MCF 10A (cell line): ENCODE measurements around a stretch of chr20.

DNA sequence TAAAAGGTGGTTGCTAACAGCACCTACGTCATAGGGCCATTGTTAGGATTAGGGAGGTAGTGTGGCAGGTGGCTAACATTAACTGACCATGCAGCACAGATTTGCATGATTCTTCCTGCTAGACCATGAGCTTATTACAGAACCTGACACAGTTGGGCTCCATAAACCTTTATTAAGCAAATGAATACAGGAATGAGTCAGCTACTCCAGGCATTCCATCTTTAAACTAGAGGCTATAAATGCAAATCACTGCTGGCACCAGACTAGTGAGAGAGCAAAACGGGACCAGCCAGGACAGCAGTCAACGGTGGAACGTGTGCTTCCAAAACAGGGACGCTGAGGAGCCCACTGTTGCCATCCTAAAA is 440.1 kb downstream of the PTPRT start:
- PRO-cap, result no peak
- RRBS, result no CpG with 5 or more reads among the region's 5 CpGs

DNA sequence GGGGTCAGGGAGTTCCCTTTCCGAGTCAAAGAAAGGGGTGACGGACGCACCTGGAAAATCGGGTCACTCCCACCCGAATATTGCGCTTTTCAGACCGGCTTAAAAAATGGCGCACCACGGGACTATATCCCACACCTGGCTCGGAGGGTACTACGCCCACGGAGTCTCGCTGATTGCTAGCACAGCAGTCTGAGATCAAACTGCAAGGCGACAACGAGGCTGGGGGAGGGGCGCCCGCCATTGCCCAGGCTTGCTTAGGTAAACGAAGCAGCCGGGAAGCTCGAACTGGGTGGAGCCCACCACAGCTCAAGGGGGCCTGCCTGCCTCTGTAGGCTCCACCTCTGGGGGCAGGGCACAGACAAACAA is 87.9 kb upstream of the GTSF1L start:
- PRO-cap, result no peak
- RRBS, result no CpG with 5 or more reads among the region's 20 CpGs

- PRO-cap, result no peak
- RRBS, result no CpG with 5 or more reads among the region's 5 CpGs
These were observed 6.8 kb downstream of the TOX2 start for GRCh38 chr20:43921386-43921907.

GRCh38 chr20:44069737-44070090 is 117.3 kb downstream of the JPH2 start:
- PRO-cap, result no peak
- RRBS, result no CpG with 5 or more reads among the region's 7 CpGs

DNA sequence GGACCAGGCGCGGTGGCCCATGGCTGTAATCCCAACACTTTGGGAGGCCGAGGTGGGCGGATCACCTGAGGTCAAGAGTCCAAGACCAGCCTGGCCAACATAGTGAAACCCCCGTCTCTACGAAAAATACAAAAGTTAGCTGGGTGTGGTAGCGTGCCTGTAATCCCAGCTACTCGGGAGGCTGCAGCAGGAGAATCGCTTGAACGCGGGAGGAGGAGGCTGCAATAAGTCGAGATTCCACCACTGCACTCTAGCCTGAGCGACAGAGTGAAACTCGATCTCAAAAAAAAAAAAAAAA is 41.7 kb downstream of the JPH2 start:
- PRO-cap, result no peak
- RRBS, result no CpG with 5 or more reads among the region's 14 CpGs

DNA sequence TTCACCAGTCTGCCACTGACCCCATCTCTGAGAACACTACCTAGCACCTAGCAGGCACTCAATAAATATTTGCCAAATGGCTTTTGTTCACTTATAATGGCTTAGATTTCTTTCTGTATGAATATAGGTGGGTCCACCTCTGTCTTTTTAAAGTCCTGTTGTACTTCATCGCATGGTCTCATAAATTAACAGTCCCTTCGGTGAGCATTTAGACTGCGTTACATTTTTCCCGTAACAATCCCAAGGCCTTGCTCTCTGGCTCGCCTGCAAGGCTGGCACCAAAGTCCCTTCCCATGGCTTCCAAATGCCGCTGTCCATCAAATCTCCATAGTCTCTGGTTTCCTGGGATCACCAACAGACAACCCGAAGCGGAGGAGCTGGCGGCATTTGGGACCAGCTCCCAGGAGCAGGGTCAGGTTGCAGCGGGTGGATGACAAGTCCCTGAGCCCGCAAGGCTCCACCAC is 11.8 kb downstream of the JPH2 start:
- PRO-cap, result no peak
- RRBS, result no CpG with 5 or more reads among the region's 11 CpGs

DNA sequence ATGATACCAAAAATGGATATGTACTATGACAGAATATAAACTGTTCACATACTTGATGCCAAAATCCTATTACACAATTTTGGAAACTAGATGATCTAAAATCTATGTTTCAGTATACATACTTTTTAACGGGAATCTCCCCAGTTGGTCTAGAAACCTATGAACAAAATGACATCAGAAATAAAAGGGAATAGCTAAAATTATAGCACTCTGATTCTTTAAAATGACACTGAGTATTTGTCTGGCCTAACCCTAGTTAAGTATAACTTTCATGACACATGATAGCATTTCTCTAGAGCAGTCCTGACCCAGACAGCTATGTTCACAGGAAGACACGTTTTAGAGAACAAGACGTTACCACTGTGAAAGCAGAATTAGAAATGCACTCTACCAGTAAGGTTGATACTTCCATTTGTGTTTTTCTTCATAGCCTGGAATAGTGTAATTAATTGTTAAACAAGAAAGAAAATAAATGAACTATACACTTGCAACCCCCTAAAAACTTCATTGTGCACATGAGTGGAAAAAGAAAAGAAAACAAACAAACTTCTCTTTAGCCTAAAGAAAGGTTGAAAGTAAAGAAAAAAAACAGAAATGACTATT is 3.3 kb downstream of the OSER1 start:
- PRO-cap, result bidirectional peak, plus-strand start at position 287 of the sequence, minus-strand start at position 231 of the sequence
- RRBS, result no CpG with 5 or more reads among the region's 3 CpGs

DNA sequence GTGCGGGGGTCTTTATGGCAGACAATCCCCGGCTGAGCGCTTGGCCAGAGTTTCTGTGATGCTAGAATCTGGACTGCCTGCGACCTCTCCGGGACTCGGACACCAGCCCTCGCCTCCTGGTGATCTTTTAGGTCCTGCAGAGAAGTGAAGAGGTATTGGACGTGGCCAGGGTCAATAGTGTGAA is 526 bp upstream of the OSER1 start:
- PRO-cap, result no peak
- RRBS, result 2% methylated on average over 4 of the region's 8 CpGs

GRCh38 chr20:44406510-44407174 is 51.1 kb downstream of the HNF4A start:
- PRO-cap, result no peak
- RRBS, result no CpG with 5 or more reads among the region's 9 CpGs

DNA sequence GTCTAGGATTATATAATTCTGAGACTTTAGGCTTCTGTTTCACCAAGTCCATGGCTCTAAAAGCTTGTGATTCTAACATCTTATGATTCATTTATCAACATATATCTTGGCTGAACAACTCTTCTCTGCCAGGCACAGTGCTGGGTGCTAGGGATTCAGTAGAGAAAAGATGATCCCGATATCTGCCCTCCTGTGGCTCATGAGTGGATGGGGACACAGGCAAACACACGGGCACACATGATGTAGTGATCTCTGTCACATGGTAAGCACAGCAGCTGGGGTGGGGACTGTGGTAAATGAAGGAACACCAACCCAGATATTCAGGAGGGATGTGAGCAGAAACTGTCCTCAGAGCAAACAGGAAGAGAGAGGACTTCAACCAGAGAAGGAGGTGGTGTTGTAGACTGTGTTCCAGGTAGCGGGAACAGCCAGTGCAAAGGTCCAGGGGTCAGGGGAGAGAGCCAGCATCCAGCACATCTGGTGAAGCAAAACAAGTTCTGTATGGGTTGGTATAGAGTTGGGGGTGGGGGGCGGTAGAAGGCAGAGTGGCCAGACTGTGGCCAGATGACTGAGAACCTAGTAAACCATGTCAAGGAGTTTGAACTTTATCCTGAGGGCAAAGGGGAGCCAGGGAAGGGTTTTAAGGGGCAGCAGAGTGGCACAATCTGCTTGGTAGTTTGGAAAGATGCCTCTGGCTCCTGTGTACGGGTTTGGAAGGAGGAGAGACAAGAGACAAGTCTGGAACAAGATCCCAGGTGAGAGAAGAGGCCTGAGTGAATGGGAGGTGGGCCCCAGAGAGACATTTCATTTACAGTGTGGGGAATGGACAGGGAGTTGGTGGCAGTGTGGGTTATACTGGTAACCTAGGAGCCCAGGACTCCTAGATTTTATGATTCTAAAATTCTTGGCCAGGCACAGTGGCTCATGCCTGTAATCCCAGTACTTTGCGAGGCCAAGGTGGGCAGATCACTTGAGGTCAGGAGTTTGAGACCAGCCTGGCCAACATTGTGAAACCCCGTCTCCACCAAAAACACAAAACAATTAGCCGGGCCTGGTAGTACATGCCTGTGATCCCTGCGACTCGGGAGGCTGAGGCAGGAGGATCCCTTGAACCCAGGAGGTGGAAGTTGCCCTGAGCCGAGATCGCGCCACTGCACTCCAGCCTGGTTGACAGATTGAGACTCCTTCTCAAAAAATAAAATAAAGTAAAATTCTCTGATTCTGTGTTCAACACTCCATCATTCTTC is 27.7 kb upstream of the TTPAL start:
- PRO-cap, result no peak
- RRBS, result no CpG with 5 or more reads among the region's 13 CpGs

DNA sequence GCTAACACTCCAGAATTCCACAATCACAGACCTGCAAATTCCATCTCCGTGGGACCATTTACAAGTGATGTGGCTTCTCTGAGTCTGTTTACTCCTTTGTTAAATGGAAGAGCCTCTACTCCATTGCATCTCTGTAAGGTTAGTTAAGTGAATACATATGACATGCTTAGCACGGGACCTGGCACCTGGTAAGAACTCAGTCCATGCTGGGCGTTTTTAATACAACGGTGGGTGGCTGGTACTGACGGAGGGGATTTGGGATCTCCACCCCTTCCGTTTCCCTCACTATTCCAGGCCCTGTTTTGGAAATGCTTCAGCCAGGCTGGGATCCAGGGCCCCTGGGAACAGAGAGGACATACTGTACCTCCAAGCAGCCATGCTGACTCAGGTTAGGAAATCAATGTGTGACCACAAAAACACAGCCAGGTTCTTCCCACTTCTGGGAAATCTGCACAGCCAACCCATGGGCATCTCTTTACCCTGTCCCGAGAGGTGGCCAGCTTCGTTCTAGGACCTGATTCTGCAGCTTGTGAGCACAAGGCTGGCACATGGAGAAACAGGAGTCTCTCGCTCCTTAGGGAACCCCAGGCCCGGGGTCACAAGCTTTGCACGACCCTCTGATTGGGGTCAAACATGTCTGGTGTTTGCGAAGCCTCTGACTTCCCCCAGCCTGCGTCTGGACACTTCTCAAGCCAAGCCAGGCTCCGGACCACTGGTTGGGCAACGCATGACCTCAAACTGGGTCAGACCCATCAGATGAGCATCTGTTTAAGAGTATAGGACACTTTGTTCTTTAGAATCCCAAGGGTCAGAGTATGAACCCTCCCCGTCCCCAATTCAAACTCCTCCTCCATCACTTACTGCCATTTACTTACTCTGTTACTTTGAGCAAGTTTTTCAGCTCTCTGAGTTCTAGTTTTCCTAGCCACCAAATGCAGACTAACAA is 8.3 kb upstream of the TTPAL start:
- PRO-cap, result no peak
- RRBS, result no CpG with 5 or more reads among the region's 16 CpGs

DNA sequence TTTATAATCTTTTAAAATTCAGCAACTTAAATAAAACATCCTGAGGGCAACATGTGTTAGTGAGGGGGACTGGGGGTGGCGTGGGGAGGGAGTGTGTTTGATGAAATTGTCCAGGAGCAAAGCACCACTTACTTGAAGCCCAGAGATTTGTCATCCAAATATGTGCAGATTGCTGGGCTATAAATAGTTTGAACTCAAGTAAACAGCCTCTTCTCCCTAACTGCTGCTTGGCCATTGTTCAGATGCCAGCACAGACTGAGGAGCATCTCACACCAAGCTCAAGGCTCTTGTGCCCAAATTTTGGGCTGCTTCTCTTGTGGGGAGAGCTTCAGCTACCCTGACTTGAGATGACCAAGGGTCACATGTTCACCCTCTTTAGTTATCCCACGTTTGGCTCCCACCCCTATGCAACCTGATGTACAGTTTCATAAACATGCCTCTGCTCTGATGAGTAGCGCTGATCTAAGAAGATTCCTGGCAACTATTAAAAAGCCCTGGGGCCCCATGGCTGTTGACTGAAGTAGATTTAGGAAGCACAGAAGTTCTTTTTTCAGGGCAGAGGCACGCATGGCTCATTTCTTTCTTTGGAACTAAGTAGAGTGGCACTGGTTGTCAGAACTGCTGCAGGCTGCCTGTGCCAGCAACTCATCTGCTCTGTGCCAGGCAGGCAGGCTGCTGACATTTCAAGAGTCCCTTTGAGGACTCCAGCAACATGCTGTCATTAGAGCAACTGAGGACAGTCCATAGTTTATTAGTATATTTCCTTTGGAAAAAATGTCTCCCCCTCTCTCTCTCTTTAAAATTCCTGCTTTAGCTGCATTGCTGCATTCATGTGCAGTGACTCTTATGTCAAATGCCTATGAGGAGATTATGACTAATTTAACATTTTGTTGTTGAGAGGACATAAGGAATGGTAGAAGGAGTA is 9.6 kb upstream of the PKIG start:
- PRO-cap, result bidirectional peak, plus-strand start at position 234 of the sequence, minus-strand start at position 71 of the sequence
- RRBS, result no CpG with 5 or more reads among the region's 4 CpGs

GRCh38 chr20:44585994-44586856 is 3.8 kb downstream of the PKIG start:
- PRO-cap, result no peak
- RRBS, result no CpG with 5 or more reads among the region's 5 CpGs

DNA sequence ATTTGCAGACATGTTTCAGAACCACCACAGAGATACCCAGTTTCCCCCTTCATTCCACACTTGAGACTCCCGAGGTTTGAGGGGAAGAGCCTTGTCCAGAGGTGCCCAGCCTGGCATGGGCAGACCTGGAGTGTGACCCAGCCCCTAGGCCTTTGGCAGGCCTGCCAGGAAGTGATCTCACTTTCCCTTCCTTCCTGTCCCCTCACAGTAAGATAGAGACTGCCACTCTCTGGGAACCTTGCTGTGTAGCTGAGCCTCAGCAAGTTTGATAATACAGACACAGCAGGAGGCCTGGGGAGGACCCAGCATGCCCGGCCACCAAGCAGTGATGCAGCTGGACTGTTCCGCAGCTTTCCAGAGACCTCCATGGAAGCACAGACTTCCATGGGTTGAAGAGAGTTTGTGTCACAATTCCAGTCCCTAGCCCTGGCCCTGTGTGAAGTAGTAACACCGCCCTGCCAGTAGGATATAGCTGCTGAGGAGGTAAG is 16.1 kb downstream of the PKIG start:
- PRO-cap, result no peak
- RRBS, result no CpG with 5 or more reads among the region's 4 CpGs

DNA sequence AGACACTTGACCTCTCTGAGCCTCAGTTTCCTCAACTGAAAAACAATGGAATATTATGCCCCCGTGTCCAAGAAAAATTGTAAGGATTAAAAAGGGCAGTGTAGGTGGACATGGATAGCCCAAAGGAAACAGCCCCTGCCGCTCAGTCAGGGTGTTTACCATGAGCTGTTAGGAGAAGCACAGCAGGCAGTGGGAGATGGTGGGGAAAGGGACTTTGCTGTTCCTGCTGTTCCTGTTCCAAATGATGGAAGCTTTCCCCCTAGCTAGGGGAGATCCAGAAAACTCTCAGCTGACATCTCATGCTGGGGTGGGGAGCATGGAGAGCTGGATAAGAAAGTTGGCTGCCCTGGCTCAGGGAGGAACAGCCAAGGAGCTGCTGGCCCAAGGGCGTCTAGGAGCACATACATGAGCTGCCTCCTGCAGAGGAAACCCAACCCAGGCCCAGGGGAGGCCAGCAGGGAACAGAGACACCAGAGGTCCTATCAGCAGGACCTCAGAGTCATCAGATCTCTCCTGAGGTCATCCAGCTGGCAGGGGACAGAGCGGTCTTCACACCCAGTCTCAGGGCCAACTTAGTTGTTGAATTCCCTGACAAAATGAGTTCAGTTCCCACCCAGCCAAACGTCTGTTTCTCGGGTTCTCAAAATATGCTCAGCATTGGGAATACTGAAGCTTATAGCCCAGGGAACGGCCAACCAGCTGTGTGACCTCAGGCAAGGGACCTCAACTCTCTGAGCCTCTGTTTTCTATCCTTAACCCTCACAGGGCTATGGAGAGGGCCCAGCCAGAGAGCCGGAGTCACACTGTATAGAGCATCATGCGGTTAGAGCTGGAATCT is 14.0 kb downstream of the ADA start:
- PRO-cap, result no peak
- RRBS, result no CpG with 5 or more reads among the region's 9 CpGs

DNA sequence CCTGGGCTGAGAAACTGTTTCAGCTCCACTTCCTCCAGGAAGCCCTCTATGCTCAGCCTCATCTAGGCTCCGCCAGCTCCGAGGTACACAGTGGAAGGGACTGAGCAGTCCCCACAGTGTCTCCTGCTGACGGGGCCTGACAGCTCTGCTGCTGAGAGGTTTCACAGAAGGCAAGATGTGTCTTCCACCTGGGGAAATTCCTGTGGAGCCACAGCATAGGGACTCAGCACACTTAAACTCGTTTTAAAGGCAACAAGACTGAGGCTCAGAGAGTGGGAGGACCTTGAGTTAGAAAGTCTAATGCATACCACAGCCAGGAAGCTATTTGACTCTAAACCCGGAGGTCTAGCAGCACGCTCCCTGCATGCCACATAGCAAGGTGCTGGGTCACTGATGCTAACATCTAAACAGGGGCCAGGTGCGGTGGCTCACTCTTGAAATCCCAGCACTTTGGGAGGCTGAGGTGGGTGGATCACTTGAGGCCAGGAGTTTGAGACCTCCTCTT is 6.8 kb downstream of the ADA start:
- PRO-cap, result no peak
- RRBS, result no CpG with 5 or more reads among the region's 7 CpGs

DNA sequence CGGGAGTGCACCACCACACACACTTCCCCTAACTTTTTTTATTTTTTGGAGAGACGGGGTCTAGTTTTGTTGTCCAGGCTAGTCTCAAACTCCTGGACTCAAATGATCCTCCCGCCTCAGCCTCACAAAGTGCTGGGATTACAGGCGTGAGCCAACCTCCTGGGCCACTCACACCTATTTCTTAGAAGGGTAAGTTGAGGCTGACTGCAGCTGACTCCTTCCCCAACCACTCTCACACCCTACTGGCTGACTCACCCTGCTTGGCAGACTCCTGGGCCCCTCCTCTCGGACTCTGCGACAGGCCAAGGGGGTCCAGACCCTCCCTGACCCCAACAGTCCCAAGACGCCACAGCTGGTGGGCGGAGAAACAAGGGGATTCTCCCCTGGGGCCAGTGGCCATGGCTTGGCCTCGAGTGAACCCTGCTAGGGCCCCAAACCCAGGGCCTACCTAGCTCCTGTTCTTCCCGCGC is 896 bp downstream of the ADA start:
- PRO-cap, result no peak
- RRBS, result no CpG with 5 or more reads among the region's 11 CpGs

DNA sequence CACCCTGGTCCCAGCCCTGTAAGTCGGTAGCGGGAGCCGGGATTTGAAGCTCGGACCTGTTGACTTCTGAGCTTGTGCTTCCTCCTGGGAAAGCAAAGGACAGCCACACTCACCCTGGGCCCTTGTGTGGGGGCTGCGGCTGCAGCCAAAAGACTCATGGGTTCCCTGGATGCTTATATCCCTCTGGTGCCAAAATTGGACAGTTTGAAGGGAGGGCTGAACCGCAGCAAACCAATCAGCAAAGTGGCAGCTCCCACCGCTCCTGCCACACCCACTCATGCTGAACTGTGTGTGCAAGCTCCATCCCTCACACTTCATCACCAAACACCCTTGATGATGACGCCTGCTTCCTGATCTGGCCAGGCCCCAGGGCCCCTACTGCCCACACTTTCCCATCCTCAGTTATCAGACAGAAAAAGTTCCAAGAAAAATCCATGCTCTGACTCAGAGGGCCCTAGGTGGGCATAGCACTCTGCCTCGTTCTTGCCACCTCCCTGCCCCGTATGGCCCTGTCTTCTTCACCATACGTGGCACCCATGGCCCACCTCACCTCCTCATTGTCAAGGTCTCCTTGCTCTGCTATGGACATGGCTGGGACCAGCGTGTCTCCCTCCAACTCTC is 3.8 kb upstream of the CCN5 start:
- PRO-cap, result no peak
- RRBS, result no CpG with 5 or more reads among the region's 12 CpGs

GRCh38 chr20:44728686-44729627 is 13.8 kb downstream of the CCN5 start:
- PRO-cap, result bidirectional peak, plus-strand start at chr20:44729109, minus-strand start at chr20:44728785
- RRBS, result no CpG with 5 or more reads among the region's 14 CpGs

DNA sequence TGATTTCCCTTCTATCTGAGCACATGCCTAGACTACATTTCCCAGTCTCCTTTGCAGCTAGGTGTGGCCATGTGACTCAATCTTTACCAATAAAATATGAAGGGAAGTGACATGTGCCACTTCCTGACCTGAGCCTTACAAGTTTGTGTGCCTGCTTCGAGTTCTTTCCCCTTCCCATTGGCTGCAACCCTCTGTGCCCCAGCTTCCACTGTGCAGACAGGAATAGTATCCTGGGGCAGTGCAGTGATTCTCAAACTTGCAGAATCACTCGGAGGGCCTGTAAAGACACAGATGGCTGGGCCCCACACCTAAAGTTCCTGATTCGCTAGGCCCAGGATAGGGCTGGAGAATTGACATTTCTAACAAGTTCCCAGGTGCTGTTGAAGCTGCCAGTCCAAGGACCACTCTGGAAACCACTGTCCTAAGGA is 8.9 kb upstream of the KCNK15 start:
- PRO-cap, result no peak
- RRBS, result no CpG with 5 or more reads among the region's 3 CpGs